Esophagus muscularis mucosa (tissue), 4 donors: ENCODE measurements around the gene MTHFSD.

- PRO-cap = bidirectional peak, plus-strand start at chr16:86500447, minus-strand start at chr16:86500281; unidirectional peak, minus-strand start at chr16:86500672
- RAMPAGE, long total RNA, 4 experiments = no peak in any of the 4 experiments
These were observed 10.1 kb upstream of the FOXF1 start for GRCh38 chr16:86500012-86500876.

- PRO-cap = bidirectional peak, plus-strand start at chr16:86555306, minus-strand start at chr16:86555196
- RAMPAGE, long total RNA, 4 experiments = start-site peak on the minus strand in 4 of 4 experiments, at chr16:86555190-86555236 at its widest, 80 to 211 reads per replicate
These were observed at the start of gene MTHFSD for GRCh38 chr16:86554636-86555398. MTHFSD (minus strand) TSS chr16:86555235.

DNA sequence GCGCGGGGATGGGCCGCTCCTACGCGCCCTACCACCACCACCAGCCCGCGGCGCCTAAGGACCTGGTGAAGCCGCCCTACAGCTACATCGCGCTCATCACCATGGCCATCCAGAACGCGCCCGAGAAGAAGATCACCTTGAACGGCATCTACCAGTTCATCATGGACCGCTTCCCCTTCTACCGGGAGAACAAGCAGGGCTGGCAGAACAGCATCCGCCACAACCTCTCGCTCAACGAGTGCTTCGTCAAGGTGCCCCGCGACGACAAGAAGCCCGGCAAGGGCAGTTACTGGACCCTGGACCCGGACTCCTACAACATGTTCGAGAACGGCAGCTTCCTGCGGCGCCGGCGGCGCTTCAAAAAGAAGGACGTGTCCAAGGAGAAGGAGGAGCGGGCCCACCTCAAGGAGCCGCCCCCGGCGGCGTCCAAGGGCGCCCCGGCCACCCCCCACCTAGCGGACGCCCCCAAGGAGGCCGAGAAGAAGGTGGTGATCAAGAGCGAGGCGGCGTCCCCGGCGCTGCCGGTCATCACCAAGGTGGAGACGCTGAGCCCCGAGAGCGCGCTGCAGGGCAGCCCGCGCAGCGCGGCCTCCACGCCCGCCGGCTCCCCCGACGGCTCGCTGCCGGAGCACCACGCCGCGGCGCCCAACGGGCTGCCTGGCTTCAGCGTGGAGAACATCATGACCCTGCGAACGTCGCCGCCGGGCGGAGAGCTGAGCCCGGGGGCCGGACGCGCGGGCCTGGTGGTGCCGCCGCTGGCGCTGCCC is 1.0 kb downstream of the FOXC2 start:
- PRO-cap = no peak
- RAMPAGE, long total RNA, 4 experiments = no peak in any of the 4 experiments

GRCh38 chr16:86571255-86572081 is 4.8 kb downstream of the FOXC2 start:
- PRO-cap = no peak
- RAMPAGE, long total RNA, 4 experiments = no peak in any of the 4 experiments

DNA sequence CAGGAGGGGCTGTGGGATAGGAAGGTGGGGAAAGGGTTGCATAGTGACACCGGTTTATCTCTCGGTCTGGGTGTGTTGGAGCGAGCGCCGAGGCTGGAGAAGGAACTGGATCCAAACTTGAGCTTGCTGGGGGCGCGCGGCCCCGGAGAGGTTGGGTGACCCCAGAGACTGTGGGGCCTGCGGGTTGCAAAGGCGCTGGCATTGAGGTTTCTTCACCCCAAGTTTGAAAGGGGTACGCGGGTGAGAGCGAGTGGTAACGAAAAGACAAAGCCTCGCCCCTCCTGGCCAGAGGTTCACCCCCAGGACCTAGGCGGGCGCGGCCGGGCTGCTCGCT is 2.0 kb upstream of the FOXL1 start:
- PRO-cap = no peak
- RAMPAGE, long total RNA, 4 experiments = no peak in any of the 4 experiments

GRCh38 chr16:86929155-86929867 is 351.0 kb downstream of the FOXL1 start:
- PRO-cap = no peak
- RAMPAGE, long total RNA, 4 experiments = no peak in any of the 4 experiments

DNA sequence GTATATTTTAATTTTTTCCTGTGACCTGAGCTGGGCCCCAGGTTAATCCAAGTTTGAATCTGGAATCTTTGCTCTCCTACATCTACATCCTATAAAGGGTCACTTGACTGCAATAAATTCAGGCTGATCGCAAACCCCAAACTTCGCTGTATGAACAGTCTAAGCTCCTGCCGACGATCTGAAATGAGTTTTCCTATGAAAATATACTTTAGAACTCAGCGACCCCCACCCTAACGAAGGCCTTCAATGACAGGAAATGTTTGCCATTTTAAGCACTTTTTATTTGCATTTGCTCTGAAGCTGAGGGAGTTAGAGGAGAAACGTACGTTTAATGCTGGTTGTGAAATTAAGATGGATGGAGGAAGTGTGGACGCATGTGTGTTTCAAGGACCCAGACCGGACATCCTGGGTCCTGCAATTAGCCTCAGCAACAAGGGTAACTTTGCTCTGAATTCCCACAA is 252.0 kb downstream of the C16orf95 start:
- PRO-cap = no peak
- RAMPAGE, long total RNA, 4 experiments = no peak in any of the 4 experiments

GRCh38 chr16:87178644-87179527 is 138.3 kb downstream of the C16orf95 start:
- PRO-cap = no peak
- RAMPAGE, long total RNA, 4 experiments = no peak in any of the 4 experiments

DNA sequence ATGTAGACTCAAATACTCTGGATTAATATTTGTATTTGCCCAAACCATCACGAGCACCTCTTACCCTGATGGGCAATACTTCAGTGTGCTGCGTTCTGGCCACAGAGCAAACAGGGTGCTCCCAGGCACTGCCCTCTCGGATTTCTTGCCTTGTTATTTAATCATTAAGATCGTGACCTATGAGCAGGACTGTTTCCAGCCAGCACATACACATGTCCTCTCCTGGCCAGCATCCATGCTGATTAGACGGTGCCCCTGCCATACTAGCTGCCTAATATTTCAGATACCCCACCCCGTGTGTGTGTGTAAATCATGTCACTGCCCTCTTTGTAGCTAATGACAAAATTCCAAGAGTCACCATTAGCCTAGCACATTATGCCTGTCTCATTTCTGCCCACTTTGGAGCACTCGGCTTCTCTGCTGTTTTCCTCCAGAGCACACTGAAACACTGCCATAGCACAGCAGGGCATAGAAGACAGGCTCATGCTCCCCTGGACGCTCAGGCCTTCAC is 990 bp upstream of the C16orf95 start:
- PRO-cap = no peak
- RAMPAGE, long total RNA, 4 experiments = no peak in any of the 4 experiments

GRCh38 chr16:87358145-87359099 is 25.2 kb downstream of the FBXO31 start:
- PRO-cap = no peak
- RAMPAGE, long total RNA, 4 experiments = no peak in any of the 4 experiments

DNA sequence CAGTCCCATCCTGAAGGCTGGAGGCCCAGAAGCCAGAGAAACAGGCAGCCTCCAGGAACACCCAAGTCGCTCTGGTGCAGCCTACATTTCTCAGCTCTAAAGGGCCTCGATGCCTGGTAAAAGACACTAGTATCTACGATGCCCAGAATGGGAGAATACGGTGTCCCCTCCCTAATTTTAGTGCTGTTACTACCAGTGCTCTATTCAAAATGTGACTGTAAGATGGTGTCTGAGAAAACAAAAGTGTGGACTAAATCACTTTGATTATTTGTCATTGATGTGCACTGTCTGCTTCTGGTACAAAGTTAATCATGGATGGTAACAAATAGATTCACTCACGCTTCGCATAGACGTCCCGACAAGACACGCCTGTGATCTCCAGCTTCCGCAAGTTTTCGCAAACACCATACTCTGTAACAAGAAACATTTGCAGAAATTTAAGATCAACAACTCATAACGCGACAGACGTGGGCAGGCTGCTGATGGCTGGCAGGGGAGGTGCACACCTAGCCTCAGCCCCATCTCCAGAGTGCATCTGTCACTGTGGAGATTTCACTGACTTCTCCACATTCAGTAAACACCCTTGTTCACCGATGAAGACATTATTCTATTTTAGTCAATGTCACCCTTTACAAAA is 23.5 kb downstream of the FBXO31 start:
- PRO-cap = no peak
- RAMPAGE, long total RNA, 4 experiments = no peak in any of the 4 experiments

DNA sequence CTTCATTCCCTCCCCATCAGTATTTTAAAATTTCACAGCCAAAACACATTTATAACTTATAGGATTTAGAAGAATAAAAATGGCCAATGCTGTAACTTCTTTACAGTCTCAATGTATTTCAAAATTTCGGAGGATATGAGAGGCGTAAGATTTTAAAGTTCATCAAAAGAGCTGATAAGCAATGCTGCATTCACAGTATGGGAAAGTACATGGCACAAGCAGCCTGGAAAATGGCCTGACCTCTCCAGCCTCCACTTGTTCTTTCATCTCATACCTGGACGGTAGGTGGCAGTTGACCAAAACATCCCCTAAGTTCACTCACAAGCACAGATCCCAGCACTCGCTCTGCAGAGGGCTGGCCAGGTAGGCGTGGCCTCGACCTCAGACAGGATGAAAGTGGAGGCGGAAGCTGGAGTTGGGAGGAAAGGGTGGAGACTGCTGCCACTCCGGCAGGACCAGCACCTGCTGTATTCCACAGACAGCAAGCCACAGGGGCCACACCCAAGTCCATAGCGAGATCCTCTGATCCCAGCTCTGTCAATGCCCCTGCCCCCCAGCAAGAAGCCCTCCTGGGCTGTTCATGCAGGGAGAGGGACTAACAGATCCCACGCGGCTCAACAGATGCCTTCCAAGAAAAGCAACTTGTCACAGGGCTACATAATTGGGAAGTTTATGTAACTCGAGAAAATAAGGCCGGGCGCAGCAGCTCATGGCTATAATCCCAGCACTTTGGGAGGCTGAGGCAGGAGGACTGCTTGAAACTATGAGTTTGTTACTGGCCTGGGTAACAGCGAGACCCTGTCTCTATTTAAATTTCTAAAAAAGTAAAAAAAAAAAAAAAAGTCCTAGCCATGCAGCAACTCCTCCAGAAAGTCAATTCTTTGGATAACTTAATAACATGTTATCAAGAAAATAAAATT is 31.3 kb downstream of the ZCCHC14 start:
- PRO-cap = unidirectional peak, plus-strand start at position 413 of the sequence; unidirectional peak, plus-strand start at position 477 of the sequence
- RAMPAGE, long total RNA, 4 experiments = no peak in any of the 4 experiments

GRCh38 chr16:87469069-87469656 is 23.7 kb downstream of the ZCCHC14 start:
- PRO-cap = no peak
- RAMPAGE, long total RNA, 4 experiments = no peak in any of the 4 experiments

GRCh38 chr16:87721591-87722344 is 44.0 kb downstream of the KLHDC4 start:
- PRO-cap = no peak
- RAMPAGE, long total RNA, 4 experiments = no peak in any of the 4 experiments

DNA sequence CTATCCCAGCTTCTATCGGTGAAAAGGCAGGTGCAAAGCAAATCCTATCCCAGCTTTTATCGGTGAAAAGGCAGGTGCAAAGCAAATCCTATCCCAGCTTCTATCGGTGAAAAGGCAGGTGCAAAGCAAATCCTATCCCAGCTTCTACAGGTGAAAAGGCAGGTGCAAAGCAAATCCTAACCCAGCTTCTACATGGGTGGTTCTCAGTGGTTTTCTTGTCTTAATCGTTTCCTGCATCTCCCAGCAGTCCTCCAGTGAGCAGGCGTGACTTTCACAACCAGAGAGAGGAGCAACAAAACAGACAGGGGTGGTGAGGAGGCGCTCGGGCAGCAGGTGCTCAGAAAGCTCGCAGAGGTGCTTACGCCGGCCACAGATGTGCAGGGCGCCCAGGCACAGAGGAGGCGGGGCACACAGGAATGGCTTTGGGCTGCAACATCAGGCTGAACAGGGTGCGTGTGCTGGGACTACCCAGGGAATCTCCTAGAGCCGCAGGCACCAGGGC is 32.7 kb downstream of the KLHDC4 start:
- PRO-cap = no peak
- RAMPAGE, long total RNA, 4 experiments = no peak in any of the 4 experiments

GRCh38 chr16:87791176-87791706 is 25.5 kb upstream of the KLHDC4 start:
- PRO-cap = no peak
- RAMPAGE, long total RNA, 4 experiments = no peak in any of the 4 experiments

DNA sequence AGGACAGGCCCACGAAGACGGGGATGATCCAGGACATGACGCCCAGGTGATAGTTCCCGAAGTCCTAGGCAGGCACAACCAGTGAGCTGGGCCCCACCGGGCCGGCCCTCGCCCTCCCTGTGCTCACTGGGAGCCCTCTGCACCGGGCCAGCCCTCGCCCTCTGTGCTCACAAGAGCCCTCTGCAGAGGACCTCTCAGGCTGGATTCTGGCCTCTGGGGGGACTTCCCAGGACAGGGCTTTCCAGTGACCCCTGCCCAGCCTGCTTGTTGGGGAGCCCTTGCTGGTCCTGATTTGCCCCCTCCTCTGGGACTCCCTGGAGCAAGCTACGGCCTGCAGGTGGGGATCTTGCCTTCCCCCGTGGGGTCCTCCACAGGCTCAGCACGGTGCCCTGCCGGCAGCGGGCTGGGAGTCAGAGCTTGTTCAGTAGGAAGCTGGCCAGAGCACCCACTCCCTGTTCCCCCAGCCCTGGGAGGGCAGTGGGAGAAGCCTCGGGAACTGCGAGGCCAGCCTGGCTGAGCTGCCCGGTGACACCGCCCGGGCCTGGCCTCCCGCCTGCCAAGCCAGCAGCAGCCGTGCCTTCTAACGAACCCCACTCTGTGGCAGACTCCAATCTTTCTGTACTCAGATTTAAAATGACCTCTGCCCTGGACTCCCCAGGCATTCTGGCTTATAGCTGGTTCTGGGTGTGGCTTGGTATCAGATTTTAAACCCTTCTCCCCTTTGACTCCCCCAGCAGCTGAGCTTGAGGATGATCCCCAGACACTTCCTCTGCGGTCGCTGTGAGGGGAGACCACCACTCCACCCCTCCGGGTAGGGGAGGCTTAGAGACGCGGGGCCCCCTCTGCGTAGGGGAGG is 30.3 kb downstream of the SLC7A5 start:
- PRO-cap = no peak
- RAMPAGE, long total RNA, 4 experiments = no peak in any of the 4 experiments

GRCh38 chr16:87842357-87842959 is 26.8 kb downstream of the SLC7A5 start:
- PRO-cap = no peak
- RAMPAGE, long total RNA, 4 experiments = no peak in any of the 4 experiments

- PRO-cap = no peak
- RAMPAGE, long total RNA, 4 experiments = no peak in any of the 4 experiments
These were observed 1.3 kb upstream of the SLC7A5 start for GRCh38 chr16:87870403-87871283.

DNA sequence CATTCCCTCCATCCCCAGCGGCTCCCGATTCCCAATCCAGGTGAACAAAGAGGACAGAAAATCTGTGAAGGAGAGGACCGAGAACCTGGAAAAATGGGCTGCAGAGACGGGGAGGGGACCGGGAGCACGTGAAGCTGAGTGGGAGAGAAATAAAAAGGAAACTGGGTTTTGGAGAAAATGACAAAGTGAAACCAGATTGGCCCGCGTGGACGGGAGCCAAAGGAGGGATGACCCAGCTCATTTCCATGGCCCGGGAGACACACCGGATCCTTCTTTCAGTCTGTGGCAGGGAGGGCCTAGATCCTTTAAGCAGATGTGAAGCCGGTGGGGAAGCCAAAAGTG is 17.6 kb downstream of the CA5A start:
- PRO-cap = no peak
- RAMPAGE, long total RNA, 4 experiments = no peak in any of the 4 experiments